Neural progenitor cell (in vitro differentiated cells): ENCODE results near the genes SEC24D, PDE5A and EXOSC9.

DNA sequence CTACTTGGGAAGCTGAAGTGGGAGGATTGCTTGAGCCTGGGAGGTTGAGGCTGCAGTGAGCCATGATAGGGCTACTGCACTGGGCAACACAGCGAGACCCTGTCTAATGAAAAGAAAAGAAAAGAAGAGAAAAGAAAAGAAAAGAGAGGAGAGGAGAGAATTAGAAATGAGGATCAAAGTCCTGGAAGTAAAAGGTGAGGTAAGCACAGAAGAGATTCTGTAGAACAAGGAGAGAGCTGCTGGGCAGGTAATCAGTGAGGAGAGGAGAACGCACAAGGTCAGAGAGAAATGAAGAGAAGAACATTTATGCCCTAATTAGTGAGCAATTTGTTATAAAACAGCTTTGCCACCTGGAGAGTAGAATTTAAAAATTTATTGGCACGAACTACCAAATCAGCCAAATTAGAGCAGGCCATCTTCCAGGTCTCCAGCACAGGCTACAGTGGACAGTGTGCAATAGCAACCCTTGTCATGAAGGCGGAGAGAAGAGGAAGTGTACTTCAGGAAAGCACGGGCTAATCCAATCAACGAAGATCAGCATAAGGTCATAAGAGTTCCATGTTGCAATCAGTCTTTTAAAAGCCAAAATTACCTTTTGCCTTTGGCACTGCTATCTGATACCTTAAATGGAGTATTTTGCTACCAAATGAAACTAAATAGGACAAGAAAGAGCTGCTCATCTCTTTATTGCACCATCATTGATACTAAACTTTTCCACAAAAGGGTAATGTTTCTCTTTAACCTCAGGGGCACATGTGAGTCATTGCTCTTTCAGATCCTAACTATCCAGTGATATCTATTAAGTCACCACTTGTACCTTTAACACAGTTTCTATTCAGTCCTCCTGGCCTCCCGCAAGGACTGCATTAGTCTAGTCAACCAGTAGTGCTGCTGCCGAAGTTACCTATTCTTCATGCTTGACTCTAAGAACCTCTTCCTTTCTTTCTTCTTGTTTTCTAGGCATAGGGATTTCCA, 19.8 kb downstream of the ANK2 start:
- RAMPAGE, long total RNA, result no peak

DNA sequence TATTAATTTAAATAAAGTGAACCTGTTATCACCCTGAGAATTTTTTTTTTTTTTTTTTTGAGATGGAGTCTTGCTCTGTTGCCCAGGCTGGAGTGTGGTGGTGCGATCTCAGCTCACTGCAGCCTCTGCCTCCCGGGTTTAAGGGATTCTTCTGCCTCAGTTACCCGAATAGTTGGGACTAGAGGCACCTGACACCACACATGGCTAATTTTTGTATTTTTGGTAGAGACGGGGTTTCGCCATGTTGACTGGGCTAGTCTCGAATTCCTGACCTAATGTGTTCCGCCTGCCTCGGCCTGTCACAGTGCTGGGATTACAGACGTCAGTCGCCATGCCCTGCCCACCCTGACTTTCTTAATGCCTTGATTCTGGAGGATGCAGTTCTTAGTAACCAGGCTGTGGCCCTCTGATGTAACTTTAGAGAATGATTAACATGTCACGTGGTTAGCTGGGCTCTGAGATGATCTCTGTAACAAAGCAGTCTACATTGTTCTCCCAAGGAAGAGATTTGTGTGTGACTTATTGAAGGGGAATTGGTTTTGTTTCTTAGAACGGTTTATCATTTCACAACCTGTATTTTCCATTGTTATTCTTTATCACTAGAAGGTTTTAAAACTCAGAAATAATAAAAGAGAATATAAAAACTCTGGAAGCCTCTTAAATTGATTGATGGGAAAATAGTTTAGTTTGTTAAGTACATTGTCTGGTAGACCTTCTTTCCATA, 30.6 kb downstream of the ANK2 start:
- RAMPAGE, long total RNA, result no peak

DNA sequence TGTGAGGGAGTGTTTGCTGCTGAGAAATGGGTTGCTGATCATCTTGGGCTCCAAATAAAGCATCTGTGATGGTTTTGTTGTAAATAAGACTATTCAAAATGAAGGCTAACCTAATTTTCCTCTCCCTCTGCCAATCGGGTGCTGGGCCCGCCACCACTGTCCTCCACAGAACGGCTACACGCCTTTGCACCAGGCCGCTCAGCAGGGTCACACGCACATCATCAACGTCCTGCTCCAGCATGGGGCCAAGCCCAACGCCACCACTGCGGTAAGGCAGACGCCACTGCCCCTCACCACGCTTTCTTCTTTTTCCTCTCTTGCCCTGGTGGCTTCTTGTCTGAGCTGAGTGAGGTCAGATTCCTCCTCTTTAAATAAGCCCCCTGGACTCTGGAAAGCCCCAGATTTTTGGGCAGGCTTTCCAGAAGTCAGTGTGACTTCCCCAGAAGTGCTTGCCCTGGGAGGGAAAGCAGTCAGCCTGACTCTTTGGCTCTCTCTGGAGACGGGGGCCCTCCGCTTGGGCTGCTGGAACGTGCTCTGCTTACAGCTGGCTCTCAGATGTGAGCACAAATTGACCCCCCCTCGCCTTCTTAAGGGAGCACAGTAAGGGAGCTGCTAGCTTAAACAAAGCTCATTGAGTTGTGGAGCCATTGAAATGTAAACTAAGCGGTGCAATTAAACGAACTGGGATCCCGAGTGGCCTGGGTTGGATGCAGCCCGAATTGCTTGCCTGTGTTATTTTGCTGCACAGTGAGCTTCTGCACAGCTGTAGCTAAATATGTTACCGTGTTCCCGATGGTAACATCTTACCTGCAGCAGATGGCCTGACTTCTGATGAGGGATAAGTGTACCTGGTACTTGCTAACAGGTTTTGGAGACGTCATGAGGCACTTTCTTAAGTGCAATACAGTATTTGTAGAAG, 243.1 kb downstream of the ANK2 start:
- RAMPAGE, long total RNA, result no peak

- RAMPAGE, long total RNA, result no peak
Measured at GRCh38 chr4:113420073-113420716, 341.3 kb downstream of the CAMK2D start.

GRCh38 chr4:113481803-113482418, 279.6 kb downstream of the CAMK2D start:
- RAMPAGE, long total RNA, result no peak

DNA sequence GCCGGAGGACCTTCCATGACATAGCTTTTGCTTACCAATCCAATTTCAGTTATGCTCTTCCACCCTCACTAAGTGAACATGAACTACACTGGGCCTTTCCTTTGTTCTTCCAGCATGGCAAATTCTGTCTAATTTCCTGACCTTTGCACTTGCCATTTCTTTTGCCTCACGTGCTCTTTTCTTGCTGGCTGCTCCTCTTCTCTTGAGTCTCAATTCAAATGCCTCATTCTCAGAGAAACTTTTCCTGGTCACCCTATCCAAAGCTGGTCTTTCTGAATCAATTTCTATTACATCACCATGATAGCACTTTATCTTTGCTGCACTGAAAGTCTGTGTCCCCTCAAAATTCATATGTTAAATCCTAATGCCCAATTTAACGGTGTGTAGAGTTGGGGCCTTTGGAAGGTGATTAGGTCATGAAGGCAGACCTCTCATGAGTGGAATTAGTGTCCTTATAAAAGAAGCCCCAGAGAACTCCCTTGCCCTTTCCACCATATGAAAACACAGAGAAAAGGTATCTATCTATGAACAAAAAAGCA, 32.1 kb downstream of the CAMK2D start:
- RAMPAGE, long total RNA, result no peak

DNA sequence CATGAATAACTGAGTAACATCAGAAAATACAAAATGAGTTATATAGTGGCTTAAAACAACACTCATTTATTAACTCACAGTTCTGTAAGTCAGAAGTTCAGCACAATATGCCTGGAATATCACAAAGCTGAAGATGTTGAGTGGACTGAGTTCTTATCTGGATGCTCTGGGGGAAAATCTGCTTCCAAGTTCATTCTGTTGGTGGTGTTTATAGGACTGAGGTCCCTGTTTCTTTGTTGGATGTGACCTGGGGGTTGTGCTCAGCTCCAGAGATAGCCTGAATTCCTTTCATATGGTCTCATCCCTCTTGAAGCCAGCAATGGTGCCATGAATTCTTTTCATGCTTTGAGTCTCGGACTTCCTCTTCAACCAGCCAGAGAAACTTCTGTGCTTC, 233.9 kb upstream of the UGT8 start:
- RAMPAGE, long total RNA, result no peak

GRCh38 chr4:118683429-118683930, 1.7 kb upstream of the METTL14 start:
- RAMPAGE, long total RNA, result no peak

- RAMPAGE, long total RNA, result no peak
Measured at GRCh38 chr4:118834830-118835553, 934 bp downstream of the SEC24D start.

DNA sequence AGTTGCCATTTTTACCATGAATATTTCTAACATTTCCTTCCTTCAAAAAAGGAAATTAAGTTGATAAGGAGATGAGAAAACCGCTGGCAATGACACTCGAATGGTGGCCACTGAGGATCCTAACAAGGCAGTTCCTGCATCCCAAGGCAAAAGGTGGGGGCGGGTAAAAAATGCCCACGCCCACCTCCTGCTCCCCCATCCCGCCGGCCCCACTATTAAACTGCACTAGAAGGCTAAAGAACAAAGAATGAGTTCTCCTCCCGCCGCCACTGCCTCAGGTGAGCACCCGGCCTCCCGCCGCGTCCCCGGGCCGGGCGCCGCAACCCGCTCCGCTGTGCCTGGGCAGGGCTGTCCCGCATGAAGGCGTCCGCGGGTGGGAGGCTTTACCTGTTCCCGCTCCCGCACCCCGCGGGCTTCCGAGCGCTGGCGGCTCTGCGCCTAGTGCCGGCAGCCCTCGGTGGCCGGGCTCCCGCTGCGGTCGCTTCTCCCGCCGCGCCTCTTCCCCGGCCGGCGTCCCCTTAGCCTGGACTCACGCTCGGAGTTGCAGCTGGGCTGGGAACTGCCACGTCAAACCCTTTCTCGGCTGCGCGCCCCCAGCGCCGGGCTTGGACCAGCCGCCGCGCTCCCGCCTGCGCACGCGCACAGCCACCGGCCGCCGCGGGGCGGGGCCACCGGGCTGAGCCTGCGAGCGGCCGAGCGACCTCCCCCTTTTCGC, at the start of gene SEC24D:
Gene SEC24D (minus strand): TSS at position 573 of the 715 bp plus-strand sequence.
- RAMPAGE, long total RNA, result no peak

DNA sequence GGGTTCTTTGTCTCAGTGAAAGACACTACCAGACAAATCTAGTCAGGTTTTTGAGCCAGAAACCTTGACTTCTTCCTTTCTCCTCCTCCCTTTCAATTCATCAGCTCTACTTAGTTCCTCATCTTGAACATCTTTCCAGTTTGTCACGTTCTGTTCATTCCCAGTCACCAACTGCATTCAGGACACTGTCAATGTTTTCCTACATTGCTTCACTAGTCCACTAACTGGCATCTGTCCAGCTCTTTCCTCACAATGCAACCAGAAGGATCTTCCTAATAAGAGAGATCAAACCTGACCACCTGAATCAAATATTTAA, 52.5 kb downstream of the SYNPO2 start:
- RAMPAGE, long total RNA, result no peak

GRCh38 chr4:118967787-118968742, 79.4 kb downstream of the SYNPO2 start:
- RAMPAGE, long total RNA, result no peak

GRCh38 chr4:118968743-118969040, 80.0 kb downstream of the SYNPO2 start:
- RAMPAGE, long total RNA, result no peak

DNA sequence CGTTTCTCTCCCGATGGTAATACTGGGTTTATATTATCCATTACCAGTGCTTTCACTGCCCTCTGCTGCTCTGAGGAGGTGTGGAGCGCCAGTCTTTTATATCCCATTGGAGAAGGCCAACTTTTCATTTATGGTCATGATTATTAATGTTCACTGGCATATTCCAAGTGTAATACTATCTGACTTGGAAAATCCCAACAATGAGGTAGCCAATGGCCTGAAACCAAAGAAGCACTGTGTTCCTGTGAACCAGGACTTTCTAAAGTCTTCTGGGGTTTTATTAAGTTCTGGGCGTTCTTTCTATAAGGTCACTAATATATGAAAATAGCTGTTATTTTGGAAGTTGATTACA, 80.7 kb downstream of the SYNPO2 start:
- RAMPAGE, long total RNA, result no peak

DNA sequence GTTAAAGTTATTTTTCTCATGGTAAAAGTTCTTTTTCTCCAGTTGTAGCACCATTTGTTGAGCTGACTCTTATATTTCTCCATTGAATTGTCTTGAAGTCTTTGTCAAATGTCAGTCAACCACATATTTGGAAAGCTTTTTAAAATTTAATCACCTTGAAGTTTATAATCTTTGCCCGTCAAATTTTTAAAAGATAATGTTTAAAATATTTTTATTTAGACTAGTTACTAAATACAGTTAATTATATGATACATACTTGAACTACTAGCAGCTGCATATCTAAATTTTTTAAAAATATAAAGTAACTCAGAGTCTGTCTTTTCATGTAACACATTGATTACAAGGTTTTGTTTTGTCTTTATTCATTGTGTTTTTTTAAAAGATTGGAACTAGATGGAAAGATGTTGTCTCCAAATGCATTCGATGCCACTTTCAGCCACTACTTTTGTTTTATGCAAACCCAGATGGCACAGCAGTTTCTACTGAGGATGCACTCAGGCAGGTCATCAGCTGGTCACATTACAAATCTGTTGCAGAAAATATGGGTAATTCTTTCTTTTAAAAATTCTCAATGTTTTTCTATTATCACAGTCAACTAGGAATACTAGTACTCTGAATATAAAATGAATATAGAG, 33.4 kb downstream of the C4orf3 start:
- RAMPAGE, long total RNA, result no peak

- RAMPAGE, long total RNA, result no peak
Measured at GRCh38 chr4:119628271-119629494, at the start of gene PDE5A. Gene PDE5A, minus strand, starts transcription at chr4:119628804.

- RAMPAGE, long total RNA, result no peak
Measured at GRCh38 chr4:120757522-120758332, 164.8 kb downstream of the PRDM5 start.

- RAMPAGE, long total RNA, result no peak
Measured at GRCh38 chr4:121139907-121140106, 24.3 kb downstream of the TNIP3 start.

DNA sequence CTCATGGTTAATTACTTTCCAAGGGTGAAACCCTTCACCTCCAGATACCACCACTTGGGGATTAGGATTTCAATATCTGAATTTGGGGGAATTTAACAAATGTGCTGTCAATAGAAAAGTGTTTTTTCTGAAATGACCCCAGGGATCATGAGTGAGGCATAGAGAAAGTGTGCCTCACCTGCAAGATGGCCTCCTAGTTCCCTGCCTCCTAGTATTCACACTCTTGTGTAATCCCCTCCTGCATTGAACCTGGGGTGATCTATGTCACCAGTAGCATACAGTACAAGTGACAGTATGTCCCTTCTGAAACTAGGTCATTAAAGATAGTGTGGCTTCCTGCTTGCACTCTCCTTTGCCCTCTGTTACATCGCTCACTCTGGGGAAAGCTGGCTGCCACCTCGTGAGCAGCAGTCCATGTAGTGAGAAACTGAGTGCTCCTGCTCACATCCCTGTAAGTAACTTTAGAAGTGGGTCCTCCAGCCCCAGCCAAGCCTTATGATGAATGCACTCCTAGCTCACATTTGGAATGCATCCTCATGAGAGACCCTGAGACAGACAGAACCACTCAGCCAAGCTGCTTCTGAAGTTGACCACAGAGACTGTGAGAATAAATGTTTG, 89.7 kb upstream of the TNIP3 start:
- RAMPAGE, long total RNA, result no peak

GRCh38 chr4:121800927-121801830, at the start of gene EXOSC9:
Gene EXOSC9, plus strand, starts transcription at chr4:121801323.
- RAMPAGE, long total RNA, result start-site peak on the minus strand at chr4:121801230-121801265, 9 and 31 reads in 2 replicates; start-site peak on the plus strand at chr4:121801341-121801389, 243 and 157 reads in 2 replicates